Natural killer cell (primary cell): ENCODE data around the genes TMEM135, TRIM49, TRIM64B and PANX1.

- PRO-cap, result no peak
These were observed 203.1 kb upstream of the PRSS23 start for GRCh38 chr11:86597102-86597786.

DNA sequence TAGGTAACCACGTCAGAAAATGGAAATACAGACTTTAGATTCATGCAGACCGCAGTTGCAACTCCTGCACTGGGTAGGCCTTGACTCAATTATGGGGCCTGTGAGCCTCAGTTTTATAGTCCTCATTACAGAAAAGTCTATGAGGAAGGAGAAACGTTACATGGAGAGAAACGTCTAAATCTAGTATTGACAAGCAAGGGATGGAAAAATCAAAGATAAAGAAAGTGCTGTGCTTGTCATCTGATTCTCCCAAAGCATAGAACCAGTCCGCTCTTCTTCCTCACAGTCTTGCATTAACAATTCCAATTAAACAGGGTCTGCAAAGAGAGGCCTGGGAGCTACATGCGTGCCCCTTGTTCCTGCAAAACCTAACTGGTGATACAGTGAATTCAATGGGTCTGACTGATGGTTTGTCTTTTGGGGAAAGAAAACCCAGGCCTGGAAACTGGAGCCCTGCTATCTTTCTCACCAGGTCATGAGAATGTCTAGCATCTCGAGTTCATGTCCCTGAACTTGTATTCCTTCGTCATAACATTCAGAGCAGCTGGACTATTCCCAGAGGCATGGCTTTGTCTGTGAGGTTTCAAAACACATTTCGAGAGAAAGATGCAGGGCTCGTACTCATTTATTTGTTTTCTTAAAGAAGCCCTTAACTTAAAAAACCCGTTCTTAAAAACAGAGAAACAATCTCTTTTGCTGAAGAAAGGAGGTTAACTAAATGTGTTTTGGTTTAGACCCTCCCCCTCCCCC, 171.5 kb upstream of the PRSS23 start:
- PRO-cap, result no peak

GRCh38 chr11:86735599-86735878, 64.8 kb upstream of the PRSS23 start:
- PRO-cap, result no peak

DNA sequence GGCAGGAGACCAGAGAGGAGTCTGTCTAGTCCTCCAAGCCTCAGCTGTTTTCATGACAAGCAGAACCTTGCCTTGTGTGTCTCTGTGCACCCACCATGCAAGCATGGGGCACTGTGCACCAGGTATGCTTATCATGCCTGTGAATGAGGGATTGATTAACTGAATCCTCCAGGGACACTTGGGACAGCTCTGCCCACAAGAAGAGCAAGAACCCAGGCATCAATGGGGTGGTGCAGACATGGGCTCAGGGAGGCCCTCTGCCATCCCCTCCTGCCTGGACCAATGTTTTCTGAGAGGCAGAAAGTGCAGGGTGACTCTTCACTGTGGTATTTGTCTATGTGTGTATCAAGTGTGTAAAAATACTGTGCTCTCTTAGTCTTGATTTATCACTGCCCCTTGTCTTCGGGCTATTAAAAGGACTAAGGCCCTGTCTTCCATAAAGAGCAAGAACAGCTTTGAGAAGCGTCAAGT, 14.3 kb downstream of the PRSS23 start:
- PRO-cap, result no peak

DNA sequence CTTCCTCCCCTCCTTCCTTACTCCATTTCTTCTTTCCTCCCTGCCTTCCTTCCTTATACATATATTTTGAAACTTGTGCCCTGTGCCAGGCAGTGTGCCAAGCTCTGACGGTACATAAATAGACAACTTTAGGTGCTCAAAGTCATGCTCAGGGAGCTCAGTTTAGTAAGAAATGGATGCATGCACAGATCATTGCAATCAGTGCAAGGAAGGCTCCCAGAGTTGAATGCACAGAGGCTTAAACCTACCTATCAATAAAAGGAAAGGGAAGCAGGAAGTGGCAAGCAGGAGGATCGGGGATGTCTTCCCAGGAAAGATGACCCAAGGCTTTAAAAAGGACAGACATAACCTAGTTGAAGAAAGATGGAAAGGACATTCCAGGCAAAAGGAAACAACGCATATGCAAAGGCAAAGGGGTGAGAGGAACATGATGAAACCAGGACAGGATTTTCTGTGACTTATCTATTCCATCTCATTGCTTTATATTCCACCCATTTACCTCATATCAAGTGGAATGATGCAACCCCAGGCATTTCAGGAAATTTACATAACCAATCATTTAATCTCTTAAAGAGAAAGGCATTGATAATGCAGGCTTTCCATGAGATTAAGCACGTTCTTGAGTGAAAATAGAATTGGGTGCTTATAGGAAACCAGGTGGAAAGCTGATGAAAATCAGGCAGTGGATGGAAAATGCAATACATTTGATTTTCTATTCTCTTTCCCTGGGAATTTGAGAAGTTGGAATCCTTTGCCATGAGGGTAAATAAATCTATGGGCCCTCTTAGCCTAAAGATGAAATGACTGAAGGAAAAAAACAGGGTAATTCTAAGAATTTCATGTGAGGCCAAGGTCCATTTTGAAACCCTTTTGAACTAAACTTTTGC, 13.0 kb downstream of the FZD4 start:
- PRO-cap, result no peak

DNA sequence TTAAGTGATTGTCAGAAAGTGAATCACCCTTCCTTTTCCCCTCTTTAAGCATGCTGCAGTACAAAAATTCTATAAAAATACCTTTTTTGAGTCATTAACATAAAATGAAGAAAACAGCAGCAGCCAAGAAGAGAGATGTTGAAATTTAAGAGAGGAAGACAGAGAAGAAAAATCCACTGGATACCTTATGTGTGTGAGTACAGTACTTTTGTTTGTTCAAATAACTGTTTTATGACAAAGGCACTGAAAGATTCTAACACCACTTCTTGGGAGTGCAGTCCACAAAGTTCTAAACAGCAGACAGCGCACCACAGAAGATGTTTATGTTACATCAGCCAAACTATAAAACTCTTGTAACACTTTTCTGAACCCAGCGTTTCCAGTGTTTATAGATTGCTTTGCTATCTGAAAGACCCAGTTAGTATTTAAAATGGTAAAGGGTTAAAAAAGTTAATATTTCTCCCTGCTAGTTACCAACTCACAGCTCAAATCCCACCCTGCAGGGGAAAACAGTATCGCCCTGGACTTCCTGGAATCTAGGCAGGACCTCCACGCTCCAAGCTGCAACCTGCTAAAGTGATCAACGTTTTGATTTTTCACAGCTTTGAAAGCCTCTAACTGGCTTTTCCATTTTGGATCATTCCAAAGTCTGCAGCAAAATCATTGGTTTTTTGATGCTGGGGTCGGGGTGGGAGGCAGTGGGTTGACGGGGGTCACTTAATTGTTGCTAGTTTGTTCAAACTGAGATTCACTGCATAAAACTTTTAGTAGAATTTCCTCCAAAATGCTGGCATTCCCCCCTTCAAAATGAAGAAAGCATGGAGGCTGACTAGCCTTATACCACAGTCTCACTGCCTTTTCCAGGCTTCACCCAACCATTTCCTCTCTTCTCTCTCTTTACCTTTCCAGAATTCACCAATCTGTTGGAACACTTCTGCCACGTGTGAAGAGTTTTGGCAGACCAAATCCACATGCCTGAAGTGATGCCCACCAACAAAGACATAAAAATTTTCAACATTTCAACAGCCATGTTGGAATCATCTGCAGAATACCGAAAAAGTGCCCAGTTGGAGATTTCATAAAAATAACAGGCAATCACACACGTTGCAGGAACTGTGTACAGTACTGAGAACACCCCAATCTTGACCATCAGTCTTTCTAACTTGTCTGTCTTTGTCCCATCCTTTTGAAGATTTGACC, 4.5 kb downstream of the FZD4 start:
- PRO-cap, result no peak

DNA sequence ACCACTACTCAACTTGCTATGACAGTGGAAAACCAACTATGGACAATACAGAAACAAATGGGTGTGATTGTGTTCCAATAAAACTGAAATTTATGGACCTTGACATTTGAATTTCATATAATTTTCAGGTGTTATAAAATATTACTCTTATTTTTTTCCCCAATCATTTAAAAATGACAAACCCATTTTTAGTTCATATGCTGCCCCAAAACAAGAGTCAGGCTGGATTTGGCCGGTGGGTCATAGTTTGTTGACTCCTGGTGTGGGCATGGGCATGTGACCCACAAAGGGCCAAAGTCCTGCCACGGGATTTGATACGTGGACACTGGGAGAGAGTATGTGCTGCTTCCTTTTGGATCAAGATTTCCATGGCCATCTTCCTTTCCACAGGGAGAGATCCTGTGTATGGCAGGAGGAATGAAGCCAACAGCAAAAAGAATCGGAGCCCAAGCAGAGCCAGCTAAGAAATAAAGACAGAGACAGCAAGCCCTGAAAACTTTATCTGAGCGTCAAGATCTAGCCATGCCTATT, 26.9 kb upstream of the FZD4 start:
- PRO-cap, result no peak

DNA sequence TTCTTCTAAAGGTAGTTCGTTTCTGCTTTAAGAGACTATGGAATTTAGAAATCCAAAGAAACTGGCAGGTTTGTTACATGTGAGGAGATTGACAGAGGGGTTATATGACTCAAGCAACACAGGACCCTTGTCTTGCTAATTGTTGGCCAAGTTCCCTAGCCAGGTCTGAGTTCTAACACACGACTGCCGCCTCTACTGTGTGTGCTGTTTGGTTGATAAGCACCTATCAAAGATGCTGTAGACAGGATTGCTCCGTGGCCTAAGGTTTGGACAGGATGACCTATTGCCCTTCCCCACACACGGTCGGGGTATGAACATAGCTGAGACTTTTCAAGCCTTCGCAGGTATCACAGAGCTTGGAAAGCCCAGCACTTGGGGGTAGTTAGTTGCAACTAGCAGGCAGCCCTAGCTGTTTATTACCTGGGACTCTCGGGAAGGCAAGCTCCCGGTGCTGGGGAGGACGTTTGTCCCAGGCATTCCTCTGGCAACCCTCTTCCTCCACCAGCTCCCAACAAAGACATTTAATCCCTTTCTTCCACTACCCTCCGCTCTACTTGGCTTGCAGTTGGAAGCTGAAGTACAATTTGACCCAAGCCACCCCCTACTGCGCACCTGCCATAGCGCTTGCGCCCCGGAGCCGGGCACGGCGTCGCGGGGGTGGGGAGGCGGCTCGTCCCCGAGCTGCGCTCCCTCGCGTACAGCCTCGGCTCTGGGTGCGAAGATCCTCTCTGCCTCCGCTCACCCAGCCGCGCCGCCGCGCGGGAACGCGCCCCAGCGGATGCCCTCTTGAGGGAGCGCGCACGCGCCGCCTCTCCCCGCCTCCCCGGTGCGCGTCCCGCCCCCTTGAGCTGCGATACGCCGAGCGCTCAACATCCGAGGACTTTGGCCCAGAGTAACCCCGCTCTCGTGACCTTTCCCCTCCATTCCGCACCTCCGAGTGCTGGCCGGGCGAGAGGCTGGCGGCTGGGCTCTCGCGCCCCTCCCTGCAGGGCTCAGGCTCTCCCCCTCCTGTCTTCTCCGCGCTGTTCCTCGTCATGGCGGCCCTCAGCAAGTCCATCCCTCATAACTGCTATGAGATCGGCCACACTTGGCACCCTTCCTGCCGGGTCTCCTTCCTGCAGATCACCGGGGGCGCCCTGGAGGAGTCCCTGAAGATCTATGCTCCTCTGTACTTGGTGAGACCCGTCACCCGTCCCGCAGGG, at the start of gene TMEM135:
TMEM135 (plus strand) TSS at position 923 of the 1,202 bp plus-strand sequence.
- PRO-cap, result bidirectional peak, plus-strand start at position 1,063 of the sequence, minus-strand start at position 711 of the sequence

DNA sequence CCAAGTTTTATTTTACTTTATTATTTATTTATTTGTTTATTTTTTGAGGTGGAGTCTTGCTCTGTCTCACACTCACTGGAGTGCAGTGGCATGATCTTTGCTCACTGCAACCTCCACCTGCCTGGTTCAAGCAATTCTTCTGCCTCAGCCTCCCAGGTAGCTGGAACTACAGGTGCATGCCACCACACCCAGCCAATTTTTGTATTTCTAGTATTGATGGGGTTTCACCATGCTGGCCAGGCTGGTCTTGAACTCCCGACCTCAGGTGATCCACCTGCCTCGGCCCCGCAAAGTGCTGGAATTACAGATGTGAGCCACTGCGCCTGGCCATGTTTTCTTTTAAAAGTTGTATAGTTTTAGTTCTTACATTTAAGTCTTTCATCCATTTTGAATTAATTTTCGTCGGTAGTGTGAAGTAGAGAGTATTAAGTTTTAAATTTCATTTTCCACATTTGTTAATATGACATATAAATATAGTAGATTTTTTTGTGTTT, 41.3 kb downstream of the TMEM135 start:
- PRO-cap, result no peak

- PRO-cap, result no peak
These were observed 321.7 kb downstream of the TMEM135 start for GRCh38 chr11:87359303-87359939.

DNA sequence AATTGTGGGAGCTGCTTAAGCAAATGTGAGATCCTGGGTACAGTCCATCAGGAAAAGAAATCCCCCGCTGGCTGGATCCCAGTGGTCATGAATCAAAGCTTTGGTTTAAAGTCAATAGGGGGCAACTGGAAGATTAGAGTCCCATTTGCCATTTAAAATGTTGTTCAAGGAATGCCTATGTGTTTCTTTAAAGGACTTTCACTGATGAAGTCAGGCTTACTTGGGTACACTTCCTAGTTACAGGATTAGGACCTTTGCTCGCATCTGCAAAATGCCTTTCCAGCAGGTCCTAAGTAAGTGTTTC, at the start of gene TRIM49:
TRIM49 (minus strand) TSS at position 137 of the 304 bp plus-strand sequence.
- PRO-cap, result no peak

DNA sequence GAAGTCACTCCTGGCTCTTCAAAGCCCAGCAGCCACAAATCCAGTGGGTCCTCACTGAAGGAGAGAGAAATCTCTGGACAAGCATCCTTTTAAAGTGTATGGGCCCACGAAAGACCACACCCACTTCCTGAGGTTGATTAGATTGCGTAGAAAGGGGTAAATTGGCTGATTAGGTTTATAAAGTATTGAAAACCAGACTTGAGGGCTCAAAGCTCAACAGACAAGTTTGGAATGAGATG, at the start of gene TRIM64B:
TRIM64B (minus strand) TSS at position 65 of the 239 bp plus-strand sequence.
- PRO-cap, result no peak

GRCh38 chr11:92770602-92770988, 198.9 kb upstream of the MTNR1B start:
- PRO-cap, result no peak

DNA sequence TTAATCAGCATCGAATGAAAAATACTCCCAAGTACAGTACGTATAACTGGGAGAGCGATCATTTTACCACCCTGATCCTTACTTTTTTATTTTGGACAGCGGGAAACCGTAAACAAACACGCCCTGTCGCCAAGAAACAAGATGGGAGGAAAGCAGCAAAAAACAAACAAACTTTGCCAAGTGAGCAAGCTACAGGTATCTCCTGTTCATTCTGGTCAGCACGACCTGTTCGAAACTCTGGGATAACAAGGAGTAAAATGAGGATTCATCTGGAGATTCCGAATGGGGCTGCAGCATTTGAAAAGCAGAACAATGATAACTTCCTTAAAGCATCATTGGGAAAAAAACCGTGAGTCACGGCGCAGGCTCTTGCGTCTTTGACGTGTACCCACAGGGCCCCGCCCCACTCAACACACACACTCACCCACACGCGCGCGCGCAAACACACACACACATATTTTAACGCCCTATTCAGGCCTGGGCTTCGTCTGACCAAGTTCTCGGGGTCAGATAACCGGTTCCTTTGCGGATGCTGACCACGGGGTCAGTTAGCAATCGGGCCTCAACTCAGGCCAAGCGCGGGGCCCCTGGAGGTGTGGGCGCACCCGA, 577 bp downstream of the SLC36A4 start:
- PRO-cap, result bidirectional peak, plus-strand start at position 423 of the sequence, minus-strand start at position 337 of the sequence

DNA sequence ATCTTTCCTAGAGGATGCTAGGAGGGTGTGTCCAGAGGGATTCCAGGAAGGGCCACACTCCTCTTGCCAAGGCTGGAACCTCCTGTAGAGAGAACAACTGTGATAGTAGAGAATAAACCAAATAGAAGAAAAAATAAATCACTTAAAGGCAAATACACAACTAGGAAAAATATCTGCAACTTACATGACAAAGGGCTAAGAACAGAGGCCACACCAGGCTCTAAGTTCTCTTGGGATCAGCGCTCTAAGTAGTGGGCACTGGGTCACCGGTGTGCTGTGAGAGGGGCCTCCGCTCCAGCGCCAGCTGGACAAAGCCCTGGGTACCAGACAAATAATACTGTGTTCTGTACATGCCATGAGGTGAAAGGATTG, 64.0 kb downstream of the SMCO4 start:
- PRO-cap, result no peak

GRCh38 chr11:93739023-93739873, 2.0 kb downstream of the TAF1D start:
- PRO-cap, result no peak

GRCh38 chr11:93792837-93793036, 8.7 kb downstream of the MED17 start:
- PRO-cap, result no peak

DNA sequence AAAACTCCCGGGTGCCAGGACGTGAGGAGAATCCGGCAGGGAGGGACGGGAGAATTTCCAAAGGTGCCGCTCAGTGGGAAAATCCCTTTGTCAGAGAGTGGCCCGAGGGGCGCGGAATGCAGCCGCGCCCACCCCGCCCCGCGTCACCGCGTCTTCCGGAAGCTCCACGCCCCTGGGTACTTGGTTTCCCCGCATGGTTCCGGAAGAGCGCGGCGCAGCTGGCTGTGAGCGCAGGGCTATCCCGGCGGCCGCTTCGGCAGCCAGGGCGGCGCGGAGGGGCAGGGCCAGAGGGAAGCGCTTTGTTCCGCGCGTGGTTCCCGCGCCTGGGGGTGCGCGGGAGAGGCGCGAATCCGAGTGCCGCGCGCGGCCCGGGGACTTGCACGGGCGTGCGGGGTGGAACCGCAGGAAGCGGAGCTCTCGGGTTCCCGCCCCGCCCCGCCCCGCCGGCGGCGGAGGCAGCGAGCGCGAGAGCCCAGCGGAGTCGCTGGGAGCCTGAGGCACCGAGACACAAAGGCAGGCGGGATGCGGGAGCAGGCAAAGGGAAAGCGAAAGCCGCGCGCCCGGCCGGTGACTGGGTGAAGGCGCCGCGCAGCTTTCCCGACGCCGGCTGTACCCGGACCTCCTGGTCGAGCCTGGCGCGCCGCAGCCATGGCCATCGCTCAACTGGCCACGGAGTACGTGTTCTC, at the start of gene PANX1:
PANX1 (plus strand) TSS at position 177 of the 686 bp plus-strand sequence.
- PRO-cap, result bidirectional peak, plus-strand start at position 194 of the sequence, minus-strand start outside the sequence

DNA sequence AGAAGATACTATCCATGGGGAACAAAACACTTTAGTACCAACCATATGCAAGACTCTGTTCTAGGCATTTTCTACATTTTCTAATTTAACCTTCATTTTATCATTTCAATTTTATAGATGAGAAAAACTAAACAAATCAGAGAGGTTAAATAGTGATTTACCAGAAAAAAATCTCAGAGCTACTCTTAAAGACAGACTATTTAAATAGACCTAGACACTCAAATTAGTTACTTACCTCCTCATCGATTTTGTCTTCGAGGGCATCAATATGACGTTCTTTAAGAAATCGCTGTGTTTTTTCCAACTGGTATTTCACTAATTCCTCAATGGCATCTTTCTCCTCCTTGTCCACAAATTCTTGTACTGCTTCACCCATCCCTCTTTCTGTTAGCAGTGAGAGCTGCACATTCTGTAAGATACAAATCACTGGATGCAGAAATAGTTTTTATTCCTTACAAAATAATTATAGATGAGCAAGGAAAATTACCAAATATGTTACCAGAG, 34.4 kb downstream of the MRE11 start:
- PRO-cap, result no peak

DNA sequence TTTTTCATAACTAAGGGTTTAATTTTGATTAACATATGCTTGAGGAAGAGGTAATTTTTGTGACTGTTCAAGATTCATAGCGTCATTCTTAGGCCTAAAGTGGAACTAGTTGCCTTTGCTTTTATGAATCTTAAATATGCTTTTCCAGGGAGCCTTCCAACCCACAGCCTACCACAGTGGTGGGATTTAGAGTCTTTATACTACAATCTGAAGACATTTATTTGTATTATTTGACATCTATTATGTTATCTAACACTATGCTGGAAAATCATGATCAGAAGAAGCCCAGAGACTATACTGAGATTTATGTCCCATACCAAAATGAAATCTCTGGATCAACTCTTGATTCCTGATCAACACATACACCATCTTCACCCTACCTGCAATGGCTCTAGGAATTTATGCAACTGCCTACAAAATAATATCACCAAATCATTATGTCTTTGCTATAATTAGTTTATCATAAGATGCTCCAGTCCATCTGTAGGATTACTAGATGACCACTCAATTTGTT, 6.9 kb downstream of the ANKRD49 start:
- PRO-cap, result no peak